B cell (primary cell): ENCODE measurements around a stretch of chr14.

DNA sequence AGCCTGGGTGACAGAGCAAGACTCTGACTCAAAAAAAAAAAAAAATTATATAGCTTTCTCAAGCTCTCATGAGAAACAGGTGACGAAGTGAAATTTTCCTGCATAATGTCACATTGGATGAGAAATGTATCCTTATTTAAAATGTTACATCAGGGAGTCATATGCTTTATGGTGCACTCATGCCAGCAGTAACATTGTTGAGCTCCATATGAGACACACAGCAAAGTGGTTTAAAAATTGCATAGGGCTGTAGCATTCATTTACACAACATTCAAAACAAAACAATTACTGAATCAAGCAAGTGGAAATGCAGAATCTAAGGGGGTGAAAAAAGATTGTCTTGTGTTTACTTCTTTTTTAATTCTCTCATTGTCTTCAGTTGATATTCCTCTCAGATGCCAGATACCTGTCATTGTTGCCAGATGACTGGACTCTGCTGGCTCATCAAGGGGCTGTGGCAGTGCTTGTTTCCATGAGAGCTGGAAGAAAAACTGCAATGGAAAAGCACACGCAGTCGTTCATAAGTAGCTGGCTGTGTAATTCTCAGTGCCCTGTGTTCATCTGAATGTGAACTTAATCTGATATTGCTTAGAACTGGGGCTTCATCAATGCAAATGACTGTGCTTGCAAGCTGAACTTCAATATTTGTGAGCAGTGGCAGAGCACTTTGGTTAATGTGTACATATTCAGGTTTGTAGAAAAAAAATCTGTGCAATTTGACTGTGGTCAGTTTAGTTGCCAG, 305.5 kb downstream of the RAD51B start:
- PRO-cap = no peak
- CAGE, long polyA plus RNA = no peak

- PRO-cap = no peak
- CAGE, long polyA plus RNA = no peak
Measured at GRCh38 chr14:68168850-68169516, 349.4 kb downstream of the RAD51B start.

- PRO-cap = bidirectional peak, plus-strand start at chr14:68283226, minus-strand start at chr14:68283067
- CAGE, long polyA plus RNA = no peak
Measured at GRCh38 chr14:68282567-68283450, 463.2 kb downstream of the RAD51B start.

DNA sequence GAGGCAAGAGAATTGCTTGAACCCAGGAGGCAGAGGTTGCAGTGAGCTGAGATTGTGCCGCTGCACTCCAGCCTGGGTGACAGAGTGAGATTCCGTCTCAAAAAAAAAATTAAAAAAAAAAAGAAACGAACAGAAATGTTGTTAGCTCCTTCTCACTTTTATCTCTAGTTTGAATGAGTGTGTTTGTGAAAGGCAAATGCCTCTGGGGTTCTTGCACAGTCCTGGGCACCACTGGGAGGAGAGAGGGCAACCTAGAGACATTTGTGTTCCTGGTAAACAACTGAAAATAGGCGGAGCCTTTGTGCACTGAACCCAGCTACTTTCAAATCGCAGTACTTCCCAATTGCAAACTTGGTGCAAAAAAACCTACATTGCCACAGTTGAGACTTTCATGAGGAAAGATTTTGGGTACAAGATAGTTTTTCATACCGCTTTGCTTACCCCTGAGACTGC, 430.1 kb downstream of the ZFP36L1 start:
- PRO-cap = no peak
- CAGE, long polyA plus RNA = no peak

- PRO-cap = no peak
- CAGE, long polyA plus RNA = no peak
Measured at GRCh38 chr14:68392291-68393116, 400.4 kb downstream of the ZFP36L1 start.

DNA sequence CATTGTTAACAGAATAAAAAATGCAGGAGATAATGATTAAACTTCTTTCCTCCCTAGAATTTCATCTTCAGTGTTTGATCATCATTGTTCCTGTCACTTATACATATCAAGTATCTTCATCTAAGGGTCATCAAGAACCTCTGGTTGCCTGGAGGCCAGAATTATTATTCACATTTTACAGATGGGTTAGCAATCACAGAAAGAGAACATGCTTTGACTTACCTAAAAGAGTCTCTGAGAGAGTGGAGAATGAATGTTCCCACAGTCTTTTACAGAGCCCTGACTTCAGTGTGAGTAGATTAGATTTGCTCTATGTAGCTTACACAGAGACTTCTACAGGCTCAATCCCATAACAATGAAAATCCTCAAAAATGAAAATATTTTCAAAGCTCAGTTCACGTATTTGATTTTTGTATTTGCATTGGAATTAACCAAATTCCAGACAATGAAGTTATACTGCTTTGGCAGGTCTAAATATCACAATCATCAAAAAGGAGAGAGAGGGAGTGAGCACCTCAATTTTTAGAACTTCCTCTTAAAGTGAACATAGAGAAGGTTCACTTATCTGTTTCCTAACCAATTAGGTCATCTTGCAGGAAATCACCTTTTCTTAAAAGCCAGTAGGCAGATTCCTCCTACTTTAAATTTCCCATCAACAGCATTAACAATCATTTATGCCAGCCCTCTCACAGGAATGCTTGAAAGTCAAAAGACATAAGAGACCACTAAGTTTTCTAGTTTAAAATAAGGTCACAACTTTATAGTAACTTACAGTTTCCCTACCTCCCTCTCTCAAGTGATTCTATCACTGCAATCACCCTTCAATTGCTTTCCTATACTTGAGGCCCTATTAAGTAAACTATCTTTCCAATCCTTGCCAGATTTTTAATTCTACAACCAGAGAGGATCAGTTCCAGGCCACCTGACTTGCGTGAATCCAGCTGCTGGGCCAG, 388.8 kb downstream of the ZFP36L1 start:
- PRO-cap = bidirectional peak, plus-strand start at position 671 of the sequence, minus-strand start at position 542 of the sequence
- CAGE, long polyA plus RNA = no peak

GRCh38 chr14:68476135-68477470, 316.3 kb downstream of the ZFP36L1 start:
- PRO-cap = bidirectional peak, plus-strand start at chr14:68476750, minus-strand start at chr14:68476636
- CAGE, long polyA plus RNA = no peak

- PRO-cap = no peak
- CAGE, long polyA plus RNA = no peak
Measured at GRCh38 chr14:68507720-68508125, 285.1 kb downstream of the ZFP36L1 start.

GRCh38 chr14:68512246-68512956, 280.5 kb downstream of the ZFP36L1 start:
- PRO-cap = no peak
- CAGE, long polyA plus RNA = no peak

DNA sequence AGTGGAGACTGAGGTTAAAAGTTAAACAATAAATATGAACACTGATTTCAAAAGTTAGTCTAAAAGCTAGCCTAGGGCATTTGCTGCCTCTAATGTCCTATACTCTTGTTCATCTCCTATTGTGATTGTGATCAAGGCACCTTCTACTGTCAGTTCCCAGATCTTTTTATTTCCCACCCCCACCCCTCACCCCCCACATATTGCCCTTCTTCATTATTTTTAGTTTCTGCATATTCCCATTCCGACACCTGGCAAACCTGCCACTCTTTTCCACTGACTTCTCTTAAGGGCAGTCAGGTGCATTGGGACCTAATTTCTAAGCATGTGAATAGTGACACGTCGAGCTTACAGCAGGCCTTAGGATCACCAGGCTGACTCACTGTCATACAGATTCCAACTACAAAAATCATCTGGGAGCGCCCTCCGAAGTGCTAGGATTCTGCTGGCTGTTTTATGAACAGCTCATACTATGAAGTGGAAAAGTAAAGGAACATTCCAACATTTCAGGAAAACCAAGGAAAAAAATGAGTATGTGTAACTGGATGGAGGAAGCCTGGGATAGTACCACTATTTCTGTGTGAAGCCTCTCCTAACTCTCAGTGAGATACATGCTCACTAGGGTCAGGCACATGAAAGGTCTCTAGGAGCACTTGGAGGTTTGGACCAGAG, 257.5 kb downstream of the ZFP36L1 start:
- PRO-cap = no peak
- CAGE, long polyA plus RNA = no peak

GRCh38 chr14:68548048-68548982, 244.6 kb downstream of the ZFP36L1 start:
- PRO-cap = no peak
- CAGE, long polyA plus RNA = no peak

DNA sequence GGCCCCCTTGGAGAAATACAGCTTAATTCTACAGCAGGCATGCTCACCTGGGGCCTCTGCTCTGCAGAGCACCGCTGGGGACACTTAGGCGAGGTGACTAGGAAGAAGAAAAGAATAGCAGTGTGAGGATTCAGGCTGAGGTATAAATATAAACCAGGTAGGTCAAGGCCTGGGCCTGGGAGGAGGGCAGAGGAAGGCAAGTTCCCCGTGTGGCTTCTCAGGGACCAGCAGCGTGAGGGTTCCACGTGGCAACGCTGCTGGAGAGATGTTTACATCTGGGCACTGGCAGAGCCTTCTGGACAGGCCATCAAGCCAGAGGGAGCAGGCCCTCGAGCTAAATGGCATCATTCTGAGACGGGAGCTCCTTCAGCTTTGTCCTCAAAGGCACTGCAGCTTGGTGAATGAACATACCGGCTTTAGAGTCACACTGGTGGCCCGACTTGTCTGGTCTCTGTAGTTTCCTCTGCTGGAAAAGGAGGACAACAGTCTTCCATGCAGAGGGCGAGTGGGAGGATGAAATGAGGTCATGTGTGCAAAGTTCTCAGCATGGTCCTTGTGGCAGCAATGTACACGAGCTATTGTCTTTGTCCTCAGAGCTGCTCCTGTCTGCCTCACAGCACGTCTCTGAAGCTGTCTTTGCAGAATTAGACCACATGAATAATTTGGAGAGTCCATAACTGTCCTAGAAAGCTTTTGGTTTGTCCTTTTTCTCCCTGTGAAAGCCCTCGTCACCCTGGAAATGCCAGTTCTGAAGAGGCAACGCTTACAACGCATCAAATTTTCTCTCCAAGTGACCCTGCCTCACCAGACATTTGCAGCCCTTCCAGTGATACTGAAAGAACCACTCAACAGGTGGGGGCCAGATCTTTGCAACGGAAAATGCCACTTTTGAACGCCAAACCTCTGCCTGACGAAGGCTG, 231.2 kb downstream of the ZFP36L1 start:
- PRO-cap = no peak
- CAGE, long polyA plus RNA = no peak

DNA sequence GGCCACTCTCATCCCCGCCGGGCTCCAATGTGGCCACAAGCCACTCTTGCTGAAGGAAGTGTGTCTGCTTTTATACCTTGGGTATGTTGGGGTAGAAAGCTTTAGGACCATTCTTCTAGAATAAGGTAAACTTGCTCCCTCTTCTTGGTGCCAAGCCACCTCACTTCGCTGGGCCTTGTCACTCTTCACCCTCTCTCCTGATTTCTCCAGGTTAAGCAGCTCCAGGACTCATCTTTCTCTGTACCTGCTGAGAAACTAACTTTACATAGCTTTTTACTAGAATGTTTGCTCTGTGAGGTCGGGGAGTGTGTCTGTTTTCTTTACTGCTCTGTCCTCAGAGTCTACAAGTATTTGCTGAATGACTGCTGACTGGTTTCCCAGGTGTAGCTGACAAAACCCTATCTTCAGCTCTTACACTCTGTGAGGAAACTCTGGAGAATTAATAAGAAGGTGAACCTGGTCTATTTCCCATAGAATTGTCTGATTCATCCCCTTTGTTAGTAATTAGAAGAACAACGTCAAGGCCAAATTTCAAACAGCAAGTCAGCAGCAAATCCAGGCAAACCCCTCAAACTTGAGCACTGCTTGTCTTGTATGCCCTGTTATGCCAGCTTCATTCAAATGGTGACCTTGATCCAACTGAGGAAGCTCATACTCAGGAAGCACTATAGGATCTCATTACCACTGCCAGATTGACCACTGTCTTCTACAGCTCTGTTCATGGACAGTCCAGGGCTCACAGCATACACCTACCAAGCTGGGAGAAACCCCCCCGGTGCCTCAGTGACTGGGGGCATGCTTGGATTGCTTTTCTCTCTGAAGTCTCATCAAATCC, 226.8 kb downstream of the ZFP36L1 start:
- PRO-cap = no peak
- CAGE, long polyA plus RNA = no peak

DNA sequence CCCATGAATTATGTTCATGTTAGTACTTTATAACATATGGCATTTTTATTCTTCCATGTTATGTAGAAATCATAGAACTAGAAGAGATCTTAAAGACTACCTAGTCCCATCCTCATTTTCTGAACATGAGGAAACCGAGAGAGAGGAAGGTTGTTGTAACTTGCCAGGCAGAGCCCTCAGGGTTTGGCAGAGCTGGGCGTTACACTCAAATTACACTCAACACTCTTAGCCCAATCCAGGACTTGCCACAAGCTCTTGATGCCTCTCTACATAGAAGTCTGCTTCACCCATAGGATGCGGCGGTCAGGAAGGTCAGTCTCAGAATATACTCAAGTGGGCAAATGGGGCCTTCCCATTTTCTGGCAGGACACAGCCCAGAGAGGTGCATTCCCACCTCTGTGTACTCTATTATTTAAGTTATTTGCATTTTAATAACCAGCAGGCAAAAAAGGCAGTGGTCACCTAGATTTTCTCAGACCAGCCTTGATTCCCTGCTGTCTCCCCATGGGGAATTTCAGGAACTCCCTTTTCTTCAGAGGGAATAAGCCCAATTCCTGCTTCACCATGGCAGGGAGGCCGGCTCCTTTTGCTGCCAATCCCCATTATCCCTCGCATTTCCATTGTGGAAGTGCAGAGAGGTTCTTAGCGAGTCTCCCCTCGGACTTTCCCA, 208.0 kb downstream of the ZFP36L1 start:
- PRO-cap = no peak
- CAGE, long polyA plus RNA = no peak

DNA sequence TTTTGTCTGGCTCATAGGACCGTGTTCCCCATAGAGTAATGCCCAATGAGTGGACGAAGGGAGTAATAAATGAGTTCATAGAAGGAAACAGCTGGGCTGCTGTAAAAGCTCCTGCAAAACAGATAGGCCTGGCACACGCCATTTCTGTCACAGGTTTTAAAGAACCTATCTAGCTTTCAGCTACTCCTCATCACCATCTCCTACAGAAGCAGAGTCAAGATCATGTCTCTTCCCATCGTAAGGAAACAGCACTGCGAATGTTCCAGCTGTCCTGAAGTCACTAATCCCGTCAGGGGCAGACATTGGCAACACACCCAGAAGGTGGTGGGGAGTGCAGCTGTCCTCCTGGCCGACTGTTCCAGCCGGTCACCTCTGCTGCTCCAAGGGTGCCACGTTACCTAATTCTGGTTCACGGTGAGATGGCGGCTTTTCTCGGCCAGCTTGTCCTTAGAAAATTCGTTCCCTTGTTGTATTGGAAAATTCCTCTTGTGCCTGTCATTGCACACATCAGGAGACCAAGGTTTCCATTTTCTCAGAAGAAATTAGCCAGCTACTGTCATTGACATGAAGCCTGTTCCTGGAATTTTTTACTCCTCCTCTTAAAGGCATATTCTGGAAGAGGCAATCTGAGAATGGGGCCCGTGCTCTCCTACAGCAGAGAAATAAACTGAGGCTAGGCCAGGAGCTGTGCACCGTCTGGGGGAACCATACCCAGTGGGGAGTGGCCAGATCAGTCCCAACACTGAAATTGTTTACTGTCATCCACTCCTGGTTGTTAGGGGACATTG, 196.1 kb downstream of the ZFP36L1 start:
- PRO-cap = no peak
- CAGE, long polyA plus RNA = no peak

DNA sequence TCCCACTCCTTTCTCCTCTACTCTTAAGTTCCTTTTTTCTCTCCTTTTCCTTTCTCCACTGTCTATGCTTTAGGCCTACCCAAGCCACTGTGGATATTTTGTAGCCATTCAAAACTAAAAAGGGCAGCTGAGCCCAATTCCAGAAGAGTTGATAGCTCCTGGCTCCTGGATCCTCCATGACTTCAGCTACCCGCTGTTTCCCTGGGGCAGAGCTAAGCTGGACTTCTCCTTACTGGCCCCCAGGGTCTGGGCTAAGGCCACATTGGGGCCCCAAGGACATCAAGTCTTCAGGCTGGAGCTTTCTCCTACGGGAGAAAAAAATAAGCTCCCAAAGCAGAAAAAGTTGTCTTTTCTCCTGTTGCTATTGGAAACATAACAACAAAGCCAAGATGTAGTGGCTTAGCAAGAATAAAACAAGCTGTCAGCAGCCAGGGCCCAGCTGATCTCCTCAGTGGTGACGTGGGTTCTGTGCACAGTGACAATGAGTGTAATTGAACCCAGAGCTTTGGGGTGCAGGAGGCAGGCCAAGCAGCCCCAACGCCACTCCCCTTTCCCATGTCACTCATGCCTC, 171.4 kb downstream of the ZFP36L1 start:
- PRO-cap = no peak
- CAGE, long polyA plus RNA = no peak

DNA sequence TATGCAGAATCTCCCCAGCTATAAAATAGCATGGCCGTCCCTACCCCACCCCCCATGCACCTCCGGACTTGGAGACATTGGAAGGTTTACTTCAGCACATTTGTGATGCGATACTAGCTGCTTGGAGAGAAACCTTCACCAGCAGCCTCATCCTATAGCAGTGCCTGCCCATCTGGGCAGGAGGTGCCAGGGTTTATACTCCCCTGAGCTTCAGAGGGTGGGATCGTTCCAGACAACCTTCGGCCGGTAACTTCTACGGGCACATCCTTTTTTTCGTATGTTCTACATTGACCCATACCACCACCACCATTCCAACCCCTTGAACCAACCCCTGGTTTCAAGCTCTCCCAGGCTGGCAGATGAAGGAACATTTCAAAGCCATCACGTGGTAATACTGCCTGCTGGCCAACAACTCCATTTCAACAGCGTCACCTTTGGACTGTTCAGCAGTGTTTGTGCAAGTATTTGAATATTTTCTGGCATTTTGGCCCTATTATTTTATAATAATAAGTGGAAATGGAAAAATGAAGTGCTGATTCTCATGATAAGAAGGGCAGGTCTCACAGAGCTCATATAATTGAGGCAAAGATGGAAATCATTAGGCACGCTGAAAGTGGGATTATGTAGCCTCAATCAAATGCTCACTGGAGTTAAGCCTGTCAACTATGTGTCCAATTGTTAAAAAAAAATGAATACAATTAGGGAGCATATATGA, 162.3 kb downstream of the ZFP36L1 start:
- PRO-cap = no peak
- CAGE, long polyA plus RNA = no peak

DNA sequence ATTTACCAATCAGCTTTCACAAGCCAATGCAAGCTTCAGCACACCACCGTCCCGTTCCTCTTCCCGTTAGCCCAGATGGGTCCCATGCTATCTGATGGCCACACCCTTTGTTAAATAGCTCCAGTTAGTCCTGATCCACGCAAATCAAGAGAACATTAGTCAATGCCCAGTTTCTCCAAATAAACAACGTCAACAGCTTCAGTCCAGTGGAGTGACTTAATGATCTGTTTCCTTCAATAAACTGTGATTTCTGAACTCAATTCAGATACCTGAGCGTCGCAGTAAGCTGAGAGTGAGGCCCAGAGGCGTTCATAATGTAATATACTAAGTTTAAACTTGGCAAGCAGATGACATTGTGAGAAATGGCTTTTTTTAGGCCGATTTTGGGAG, 112.3 kb downstream of the ZFP36L1 start:
- PRO-cap = no peak
- CAGE, long polyA plus RNA = no peak

DNA sequence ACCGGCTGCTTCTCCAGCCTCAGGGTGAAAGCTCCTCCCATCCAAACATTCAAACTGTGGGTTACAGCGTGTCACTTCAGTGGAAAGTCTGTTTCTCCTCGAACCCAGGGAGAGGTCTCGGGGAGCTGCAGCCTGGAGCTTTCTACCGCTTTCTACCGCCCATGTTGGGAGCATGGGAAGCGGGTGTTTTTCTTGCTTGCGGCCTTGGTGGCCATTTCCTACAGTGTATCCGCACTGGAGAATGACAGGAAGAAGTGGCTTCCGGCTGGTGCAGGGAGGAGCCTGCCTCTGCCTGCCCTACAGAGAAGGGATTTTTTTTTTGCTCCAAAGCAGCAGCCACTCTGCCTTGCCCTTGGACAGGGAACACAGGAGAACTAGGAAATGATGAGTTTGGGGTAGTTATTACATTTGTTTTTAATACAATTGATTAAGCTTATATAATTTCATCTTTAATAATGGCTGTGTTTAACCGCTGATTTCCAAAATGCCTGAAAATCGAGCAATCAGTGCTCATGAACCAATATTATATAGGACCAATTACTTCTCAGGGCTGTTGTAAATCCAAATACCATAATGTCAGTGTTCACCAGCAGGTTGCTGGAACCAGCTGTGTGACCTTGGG, 21.1 kb downstream of the ZFP36L1 start:
- PRO-cap = no peak
- CAGE, long polyA plus RNA = no peak

GRCh38 chr14:68788627-68789637, 3.9 kb downstream of the ZFP36L1 start:
- PRO-cap = no peak
- CAGE, long polyA plus RNA = start-site peak on the minus strand at chr14:68788716-68788822, 260 and 109 reads in 2 replicates